AG08470 (cell line): ENCODE data around the gene TCL1B.

DNA sequence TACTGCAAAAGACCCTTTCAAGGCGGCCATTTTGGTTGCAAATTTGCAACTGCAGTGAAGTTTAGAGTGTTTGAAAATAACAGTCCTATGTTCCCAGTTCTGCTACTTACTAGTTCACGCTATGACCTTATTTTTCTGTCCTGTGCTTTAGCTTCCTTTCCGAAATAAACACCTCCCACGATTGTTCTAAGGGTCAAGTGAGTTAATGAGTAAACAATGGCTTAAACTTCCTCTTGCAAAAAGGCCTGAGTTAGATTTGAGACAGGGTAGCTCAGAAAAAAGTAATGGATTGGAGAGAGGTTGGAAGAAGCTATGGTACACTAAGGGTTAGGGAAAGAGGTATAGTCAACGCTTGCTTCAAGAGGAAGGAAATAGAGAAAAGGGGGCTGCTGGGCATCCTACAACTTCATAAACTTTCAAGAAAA, 26.4 kb upstream of the DICER1 start:
- RRBS: no CpG with 5 or more reads among the region's 5 CpGs

GRCh38 chr14:95302606-95303341, 16.9 kb downstream of the CLMN start:
- RRBS: no CpG with 5 or more reads among the region's 3 CpGs

DNA sequence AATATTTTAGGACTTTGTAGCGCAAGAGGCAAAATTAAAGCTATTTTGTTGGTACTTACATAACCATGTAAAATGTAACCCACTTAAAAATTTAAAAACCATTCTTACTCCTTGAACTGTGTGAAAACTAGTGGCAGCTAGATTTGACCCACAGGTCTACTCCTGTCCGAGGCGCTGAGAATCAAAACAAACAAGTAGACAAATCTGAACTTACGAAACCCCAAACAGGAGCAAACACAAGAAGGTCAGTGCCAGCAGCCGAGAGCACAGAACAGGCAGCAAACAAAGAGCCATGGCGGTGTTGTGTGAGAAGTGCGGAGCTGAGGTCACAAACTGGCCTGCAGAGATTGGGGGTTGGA, 79.1 kb upstream of the CLMN start:
- RRBS: no CpG with 5 or more reads among the region's 7 CpGs

DNA sequence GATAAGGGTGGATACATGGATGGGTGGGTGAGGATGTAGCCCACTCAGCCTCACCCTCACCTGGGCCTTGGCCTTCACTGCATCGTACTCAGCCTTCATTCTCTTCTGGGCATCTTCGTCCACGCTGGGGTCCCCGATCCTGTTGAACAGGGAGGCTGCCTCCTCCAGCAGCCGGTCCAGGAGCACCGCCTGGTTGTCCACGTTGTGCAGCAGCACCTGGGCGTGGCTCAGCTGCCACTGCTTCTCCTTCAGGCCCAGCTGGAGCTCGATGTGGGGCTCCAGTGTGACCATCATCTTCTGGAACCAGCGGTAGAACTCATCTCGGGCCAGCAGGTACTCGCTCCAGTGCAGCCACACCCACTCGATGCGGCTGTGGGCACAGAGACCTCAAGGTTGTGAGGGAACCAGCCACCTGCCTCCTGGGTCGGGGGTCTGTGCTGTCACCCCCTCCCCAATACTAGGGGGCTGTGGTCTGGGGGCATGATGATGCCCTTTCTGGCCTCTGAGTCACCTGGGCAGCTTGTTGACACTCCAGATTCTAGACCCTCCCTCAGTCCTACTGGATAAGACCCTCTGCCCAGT, 50.5 kb downstream of the SYNE3 start:
- RRBS: no CpG with 5 or more reads among the region's 15 CpGs

- RRBS: no CpG with 5 or more reads among the region's 4 CpGs
Measured at GRCh38 chr14:95667176-95667691, 19.0 kb upstream of the TCL1B start.

GRCh38 chr14:95686277-95686676, at the start of gene TCL1B:
TSS of gene TCL1B (plus strand) at chr14:95686426.
- RRBS: 66% methylated on average over 5 of the region's 22 CpGs

- RRBS: no CpG with 5 or more reads among the region's 8 CpGs
Measured at GRCh38 chr14:95889604-95890052, 149.5 kb upstream of the C14orf132 start.

DNA sequence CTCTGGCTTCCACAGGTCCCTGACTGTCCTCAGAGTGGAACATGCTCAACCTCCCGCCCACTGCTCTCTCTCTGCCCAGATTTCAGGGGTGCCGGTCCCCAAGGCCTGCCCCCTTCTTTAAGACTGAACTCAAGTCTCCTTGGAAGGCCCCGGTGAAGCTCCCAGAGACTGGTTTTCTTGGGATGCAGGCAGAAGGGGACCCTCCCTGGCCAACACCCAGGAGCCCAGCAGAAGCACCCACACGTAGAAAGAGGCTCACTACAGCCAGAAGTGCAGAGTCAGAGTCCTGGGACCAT, 50.4 kb downstream of the C14orf132 start:
- RRBS: 96% methylated on average over 2 of the region's 4 CpGs

DNA sequence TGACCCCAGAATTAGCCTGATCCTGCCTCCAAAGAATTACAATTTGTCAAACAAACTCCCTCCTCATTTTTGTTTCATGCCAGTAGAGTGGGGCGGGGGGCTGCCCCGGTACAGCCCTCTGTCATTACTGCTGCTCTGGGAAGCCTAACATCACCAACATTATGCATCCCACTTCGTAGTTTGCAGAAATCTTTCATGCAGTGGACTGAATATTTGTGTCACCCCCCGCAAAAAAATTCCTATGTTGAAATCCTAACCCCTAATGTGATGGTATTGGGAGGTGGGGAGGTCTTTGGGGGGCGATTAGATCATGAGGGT, 58.9 kb downstream of the C14orf132 start:
- RRBS: no CpG with 5 or more reads among the region's 5 CpGs

DNA sequence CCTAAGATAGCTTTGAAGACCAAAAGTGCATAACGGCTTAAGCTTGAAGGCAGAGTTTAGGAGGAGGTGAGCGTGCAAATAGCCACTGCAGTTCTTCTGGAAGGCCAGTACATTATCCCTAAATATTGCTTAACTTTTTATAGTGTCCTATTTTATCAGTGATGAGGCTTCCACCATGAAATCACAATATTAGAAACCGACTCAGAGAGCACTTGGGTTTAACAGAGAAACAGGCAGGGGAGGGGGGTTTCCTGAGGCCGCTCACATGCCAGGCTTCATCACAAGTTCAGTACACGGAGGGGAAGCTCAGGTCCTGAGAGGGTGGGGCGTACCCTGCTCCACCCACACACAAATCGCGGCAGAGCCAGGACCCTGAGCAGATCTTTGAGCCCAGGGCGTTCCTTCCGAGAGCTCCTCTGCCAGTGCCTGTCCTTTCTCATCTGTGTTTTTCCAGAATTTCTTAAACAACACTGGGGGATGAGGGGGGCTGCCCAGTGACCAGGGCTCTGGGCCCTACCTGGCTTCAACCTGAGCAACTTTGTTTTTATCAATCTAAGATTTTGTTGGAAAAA, 26.7 kb upstream of the BDKRB2 start:
- RRBS: no CpG with 5 or more reads among the region's 10 CpGs

GRCh38 chr14:96198523-96199151, 6.0 kb upstream of the BDKRB2 start:
- RRBS: no CpG with 5 or more reads among the region's 9 CpGs

DNA sequence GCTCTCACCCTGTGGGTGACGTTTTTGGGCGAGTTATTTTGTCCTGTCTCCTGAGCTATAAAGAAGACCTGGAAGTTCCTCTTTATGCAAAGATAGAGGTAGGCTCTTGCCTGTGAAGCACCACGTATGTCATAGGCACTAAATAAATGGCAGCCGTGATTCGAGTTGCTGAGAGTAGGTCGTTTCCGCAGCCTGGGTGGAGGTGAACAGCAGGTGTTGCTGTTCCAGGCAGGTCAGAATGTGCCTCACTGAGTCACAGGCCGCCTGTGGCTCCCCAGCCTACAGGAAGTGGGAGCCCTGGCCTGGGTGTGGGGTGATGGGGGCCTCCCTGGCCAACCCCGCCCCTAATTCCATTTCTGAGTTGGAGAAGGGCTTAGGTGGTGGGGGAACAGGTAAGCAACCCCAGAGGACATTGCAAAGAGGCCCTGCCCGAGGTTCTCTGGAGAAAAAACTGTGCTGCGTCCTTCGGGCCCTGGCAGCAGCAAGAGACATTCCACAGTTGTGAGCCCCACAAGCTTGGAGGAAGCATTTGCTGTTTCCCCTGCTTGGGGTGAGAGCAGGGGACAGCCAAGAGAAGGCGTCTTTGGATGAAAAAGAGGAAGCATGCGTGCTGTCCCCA, 1.1 kb downstream of the BDKRB2 start:
- RRBS: no CpG with 5 or more reads among the region's 14 CpGs

DNA sequence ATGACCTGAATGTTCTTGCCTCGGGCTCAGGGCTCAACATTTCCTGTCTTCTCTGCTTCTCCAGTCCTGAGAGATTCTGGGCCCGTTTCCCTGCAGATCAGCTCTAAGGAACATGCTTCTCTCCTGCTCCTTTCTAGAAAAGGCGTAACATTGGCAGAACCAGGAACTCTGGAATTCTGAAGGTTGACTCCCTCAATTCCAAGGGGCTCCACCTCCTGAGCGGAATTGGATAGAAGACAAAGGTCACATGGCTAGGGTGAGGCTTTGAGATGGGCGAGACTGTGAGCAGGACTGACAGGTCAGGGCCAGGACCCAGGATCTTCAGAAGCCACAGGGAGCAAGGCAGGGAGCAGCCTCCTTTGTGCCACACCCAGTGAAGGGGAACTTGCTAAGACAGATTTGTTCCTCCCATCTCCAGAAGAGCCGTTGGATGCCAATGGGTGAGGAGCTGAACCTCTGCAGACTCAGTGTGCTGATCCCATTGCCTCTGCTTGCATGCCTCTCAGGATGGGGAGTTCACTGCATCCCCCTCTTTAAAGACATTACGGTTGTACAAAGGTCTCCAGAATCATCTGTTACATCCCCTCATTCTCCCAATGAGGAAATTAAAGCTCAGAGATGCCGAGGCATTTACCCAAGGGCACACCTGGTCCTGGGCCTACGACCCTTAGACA, 20.1 kb downstream of the BDKRB2 start:
- RRBS: no CpG with 5 or more reads among the region's 9 CpGs

- RRBS: no CpG with 5 or more reads among the region's 6 CpGs
Measured at GRCh38 chr14:96226693-96227085, 22.1 kb downstream of the BDKRB2 start.

DNA sequence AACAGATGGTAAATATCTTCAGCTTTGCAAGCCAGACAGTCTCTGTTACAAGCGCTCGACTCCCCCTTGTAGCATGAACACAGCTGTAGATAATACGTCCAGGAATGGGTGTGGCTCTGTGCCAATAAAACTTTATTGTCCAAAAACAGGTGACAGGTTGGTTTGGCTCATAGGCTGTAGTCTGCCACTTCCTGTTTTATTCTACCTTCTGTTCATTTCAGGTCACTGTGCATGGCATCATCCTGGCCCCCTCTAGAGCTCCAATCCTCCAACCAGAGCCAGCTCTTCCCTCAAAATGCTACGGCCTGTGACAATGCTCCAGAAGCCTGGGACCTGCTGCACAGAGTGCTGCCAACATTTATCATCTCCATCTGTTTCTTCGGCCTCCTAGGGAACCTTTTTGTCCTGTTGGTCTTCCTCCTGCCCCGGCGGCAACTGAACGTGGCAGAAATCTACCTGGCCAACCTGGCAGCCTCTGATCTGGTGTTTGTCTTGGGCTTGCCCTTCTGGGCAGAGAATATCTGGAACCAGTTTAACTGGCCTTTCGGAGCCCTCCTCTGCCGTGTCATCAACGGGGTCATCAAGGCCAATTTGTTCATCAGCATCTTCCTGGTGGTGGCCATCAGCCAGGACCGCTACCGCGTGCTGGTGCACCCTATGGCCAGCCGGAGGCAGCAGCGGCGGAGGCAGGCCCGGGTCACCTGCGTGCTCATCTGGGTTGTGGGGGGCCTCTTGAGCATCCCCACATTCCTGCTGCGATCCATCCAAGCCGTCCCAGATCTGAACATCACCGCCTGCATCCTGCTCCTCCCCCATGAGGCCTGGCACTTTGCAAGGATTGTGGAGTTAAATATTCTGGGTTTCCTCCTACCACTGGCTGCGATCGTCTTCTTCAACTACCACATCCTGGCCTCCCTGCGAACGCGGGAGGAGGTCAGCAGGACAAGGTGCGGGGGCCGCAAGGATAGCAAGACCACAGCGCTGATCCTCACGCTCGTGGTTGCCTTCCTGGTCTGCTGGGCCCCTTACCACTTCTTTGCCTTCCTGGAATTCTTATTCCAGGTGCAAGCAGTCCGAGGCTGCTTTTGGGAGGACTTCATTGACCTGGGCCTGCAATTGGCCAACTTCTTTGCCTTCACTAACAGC, 7.8 kb downstream of the BDKRB1 start:
- RRBS: no CpG with 5 or more reads among the region's 33 CpGs

GRCh38 chr14:96283896-96284453, 28.0 kb downstream of the BDKRB1 start:
- RRBS: no CpG with 5 or more reads among the region's 11 CpGs

- RRBS: no CpG with 5 or more reads among the region's 8 CpGs
Measured at GRCh38 chr14:96309087-96309710, 53.2 kb downstream of the BDKRB1 start.

GRCh38 chr14:97120558-97121223, 323.5 kb downstream of the VRK1 start:
- RRBS: no CpG with 5 or more reads among the region's 4 CpGs

DNA sequence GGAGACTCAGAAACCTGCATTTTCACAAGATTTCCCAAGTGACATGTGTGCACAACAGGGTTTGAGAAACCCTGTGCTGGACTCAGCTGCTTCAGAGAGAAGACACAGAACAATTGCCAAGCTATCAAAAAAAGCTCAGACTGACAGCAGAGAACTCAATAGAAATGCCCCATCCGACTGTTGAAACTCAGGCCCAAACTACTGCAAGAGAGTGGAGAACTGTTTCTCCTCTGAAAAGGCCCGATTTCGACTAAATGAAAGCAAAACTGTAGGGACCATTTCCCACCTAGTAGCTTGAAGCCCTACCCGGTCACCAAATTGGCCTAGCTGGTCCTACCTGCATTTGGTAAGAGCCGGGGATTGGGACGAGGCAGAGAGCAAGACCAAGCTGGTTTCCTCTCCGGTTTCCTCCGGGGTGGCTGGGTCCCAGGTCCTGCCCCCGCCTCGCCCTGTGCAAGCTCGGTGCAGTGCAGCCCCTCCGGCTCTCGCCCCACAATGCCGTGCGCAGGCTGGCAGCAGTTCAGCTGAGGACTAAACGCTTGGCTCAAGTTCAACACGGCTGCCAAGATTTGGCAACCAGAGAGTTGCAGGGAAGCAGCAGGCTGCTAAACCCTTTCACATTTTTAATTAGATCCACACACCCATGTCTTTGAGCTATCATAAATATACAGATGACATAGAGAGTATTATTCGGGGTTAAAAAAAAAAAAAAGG, 1180.6 kb downstream of the VRK1 start:
- RRBS: 3% methylated on average over 7 of the region's 18 CpGs